Right common carotid artery plus branches (tissue), 1 donor: Measurements from ENCODE around the genes VAMP2 and CFAP52.

DNA sequence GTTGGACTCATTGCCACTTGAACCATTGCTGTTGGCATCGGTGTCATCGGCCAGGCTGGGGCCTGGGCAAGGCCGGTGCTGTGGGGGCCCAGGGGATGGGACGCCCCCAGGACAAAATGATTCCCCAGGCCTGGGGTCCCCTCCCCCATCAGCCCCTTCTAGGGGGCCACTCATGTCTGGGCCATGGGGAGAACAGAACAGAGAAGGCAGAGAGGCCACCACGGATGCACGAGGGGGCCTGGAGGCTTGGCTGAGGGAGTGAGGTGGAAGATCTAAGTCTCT, 1.7 kb downstream of the PER1 start:
- PRO-cap, result no peak

DNA sequence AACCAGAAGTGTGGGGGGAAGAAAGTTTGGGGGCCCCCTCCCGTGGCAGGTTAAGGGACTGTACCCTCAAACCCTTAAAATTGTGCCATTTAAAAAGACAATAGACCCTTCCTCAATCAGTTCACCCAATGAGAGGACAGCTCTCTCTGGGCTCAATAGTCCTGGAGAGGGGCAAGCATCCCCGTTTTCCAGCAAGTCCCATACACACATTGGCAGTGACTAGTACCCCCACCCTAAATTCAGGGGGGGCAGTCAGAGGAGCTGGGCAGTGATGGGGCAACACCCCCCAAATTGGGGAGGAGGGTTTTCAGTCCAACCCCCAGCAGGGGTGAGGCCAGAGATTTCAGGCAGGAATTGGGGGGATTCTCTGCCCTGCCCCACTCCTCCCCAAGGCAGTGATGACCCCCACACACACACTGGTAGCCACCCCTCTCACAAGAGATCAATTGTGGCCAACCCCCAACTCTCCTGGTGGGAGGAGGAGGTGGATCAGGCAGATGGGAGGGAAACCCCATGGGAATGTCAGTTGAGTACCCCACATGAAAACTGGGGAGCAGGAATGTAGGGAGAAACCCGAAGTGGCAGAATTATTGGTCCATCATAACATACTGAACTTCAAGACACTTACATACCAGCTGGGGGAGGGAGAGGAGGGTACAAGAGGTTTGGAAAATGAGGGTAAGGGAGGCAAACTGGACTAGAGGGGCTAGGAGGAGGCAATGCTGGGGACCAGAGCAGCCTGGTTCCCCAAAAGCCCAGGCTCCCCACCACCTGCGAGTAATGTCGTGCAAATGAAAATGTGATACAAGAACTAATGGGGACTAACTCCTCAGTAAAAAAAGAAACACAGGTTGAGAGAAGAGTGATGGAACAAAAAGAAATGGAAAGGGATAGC, 3.2 kb downstream of the VAMP2 start:
- PRO-cap, result no peak

GRCh38 chr17:8161941-8162879, 538 bp downstream of the VAMP2 start:
- PRO-cap, result no peak

DNA sequence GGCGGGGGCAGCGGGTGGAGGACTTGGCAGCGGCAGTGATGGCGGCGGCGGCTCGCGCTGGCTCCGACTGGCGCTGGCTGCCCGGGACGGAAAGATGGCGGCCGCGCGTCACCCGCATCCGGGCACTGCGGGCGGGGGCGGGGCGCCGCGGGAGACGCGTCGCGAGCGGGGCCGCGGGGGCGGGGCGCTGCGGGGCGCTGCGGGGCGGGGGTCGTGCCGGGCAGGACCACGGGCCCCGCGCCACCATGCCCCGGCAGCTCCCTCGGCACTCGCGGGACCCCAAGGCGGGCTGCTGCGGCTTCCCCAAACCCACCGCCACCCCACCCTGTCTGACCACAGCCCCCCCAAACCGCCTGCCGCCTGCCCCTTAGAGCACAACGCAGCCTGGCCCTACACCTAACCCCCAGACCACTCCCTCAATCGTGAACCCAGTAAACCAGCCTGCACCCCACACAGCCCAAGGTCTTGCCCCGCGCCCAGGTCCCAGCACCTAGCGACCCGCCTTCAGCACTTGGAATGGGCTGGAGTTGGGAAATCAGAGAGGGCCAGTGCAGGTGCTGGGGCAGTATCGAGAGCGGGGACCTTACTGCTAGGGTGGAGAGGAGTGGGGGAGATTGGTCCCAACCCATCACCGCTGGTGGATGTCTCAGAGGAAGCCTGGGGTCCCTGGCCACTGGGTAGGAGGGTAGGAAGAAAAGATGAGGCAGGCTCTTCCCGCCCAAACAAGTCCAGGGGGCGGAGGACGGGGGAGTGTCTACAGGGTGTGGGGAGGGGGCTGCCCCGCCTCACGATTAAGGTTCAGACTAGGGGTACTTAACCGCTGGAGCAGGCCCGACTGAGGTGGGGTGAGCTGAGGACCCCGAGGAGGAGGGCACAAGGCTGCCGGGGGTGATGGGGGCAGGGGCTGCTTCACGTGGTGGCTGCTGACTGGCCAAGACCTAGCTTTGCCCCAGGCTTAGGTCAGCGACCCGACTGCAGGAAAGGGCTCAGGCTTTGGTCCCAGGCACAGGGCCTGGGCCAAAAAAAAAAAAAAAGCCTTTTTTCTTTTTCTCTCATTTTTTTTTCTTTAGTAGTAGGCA, at the start of gene VAMP2:
Gene VAMP2, minus strand, starts transcription at position 69 of the 1,079 bp plus-strand sequence.
- PRO-cap, result bidirectional peak, plus-strand start at position 125 of the sequence, minus-strand start at position 79 of the sequence; bidirectional peak, plus-strand start at position 532 of the sequence, minus-strand start at position 518 of the sequence; bidirectional peak, plus-strand start at position 725 of the sequence, minus-strand start at position 730 of the sequence

GRCh38 chr17:8173015-8173968, 2.9 kb downstream of the TMEM107 start:
- PRO-cap, result bidirectional peak, plus-strand start at chr17:8173902, minus-strand start at chr17:8173588

DNA sequence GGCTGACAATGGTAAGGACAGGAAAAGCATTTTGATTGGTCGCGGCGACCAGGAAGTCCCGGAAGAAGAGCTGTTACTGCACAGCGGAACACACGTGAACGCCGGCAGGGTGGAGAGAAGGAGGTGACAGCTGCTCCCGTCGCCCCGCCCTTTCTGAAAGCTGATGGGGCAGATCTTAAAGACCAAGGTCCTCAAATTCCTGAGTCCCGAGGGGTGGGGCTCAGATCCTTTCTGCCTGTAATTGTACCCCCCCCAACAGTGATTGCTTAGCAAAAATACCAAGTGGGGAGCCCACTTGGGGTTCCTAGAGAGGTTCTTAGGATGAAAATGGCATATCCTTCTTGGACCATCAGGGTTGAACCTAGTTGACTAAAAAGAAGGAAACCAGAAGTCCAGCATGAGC, 263 bp upstream of the BORCS6 start:
- PRO-cap, result bidirectional peak, plus-strand start at position 156 of the sequence, minus-strand start outside the sequence

GRCh38 chr17:8365428-8365694, 11.1 kb downstream of the KRBA2 start:
- PRO-cap, result no peak

GRCh38 chr17:8377242-8377976, 905 bp upstream of the KRBA2 start:
- PRO-cap, result no peak

DNA sequence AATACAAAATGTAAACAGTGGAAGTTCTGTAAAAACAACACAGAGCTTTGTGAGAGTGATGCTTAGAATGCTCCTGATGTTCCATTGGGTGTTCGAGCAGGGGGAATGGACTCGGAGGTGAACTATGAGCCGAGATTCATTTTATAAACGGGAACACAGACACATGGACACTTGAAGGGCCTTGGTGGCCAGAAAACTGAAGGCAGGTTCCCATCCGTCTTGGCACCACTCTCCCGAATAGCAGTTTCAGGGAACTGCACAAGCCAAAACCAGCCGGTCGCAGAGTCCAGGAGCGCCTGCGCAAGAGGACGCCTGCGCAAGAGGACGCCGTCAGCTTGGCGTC, 302 bp upstream of the NDEL1 start:
- PRO-cap, result bidirectional peak, plus-strand start outside the sequence, minus-strand start at position 239 of the sequence

DNA sequence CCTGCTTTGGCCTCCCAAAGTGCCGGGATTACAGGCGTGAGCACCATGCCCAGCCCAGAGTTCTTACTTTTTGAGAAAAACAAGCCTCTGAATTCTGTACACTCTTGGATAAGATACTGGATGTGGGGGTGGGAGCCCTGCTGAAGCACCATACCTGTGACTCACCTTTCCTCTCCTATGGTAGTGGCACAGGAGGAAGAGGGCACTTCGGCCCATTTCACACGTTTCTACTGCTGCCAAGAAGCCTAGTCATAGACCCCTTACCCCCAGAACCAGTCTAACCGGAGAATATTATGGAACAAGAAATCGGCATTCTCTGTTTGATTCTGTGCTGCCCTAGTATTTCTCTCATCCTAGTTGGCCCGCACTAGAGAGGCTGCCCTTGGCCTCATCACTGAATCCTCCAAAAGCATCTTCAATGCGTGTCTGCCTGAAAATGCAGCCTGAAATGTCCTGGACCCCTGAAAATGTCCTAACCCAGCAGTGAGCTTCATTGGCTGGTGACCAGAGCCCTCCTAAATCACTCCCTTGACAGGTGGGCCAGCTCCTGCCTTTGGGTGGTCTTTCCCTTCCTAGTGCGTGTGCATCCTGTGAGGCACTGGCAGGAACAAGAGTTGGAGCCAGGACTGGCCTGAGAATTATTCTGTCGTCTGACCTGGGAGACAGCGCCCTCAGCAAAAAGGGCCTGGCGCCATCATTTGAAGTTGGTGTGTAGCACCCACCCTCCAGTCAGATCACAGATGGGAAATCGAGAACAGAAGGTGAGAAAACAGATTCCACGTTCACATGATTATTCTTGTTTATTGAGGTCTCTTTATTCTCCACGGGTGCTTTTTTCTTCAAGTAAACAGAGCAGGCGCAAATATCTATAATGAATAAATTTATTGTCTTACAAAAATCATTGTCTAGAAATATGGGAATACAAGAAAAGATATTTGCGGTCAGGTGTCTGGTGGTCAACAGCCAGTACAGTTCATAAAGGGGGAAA, 38.0 kb downstream of the NDEL1 start:
- PRO-cap, result no peak

DNA sequence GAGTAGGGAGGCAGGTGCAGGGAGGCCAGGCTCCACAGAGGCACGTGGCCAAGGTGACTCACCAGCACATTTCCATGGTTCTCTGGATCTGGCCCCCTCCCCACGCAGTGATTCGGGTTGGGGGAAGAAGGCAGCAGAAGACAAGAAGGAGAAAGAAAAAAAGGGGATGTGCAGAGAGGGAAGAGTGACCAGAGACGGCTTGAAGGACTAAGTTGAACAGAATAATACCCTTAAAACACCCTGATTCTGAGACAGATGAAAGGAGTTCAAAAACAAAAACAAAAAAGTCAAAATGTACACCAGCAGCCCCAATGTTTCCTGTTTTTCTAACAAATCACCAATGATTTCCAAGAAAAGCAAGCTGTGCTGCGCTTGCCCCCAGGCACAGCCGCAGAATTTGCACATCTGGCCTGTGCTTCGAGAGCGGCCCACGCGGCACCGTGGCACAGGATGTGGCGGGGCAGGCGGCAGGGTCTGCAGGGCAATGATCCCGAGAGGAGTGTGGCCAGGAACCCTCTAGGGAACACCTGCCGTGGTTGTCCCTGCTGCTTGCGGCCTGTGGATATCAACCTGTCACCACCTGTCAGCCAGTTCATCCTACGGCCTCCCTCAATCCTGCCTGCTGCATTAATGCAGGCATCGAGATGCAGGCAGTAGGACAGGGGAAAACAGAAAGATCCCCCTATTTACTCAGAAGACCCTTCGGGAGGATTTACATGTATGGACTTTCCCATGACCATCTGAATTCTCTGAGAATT, 24.1 kb downstream of the PIK3R5 start:
- PRO-cap, result no peak

DNA sequence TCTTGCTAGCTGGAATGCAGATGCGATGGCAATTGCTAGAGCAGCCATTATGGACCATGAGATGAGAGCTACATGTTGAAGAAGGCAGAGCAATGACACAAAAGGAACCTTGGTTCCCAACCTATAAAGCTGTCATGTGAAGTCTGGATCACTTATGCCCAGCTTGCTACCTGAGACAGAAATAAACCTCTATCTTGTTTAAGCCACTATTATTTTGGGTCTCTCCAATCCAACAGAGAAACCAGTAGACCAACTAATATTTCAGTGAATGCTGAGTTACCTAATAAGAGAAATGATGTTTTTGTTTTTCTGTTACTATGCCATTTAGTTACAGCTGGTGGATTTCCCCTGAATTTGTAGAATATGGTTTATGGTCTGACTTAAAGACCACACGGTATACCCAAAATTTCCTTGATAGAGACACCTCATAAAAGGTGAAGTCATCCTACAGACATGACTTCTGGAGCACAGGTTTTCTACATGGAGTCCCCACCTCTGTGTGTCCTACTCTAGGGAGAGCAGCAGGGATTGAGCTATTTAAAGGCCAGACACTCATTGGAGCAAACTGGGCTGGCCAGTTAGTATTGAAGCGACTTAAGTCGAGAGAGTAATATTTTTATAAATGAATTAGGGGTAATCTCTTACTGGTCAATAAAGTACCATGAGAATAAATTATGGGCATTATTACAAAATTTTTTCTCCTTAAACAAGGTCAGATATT, 13.3 kb downstream of the PIK3R5 start:
- PRO-cap, result no peak

DNA sequence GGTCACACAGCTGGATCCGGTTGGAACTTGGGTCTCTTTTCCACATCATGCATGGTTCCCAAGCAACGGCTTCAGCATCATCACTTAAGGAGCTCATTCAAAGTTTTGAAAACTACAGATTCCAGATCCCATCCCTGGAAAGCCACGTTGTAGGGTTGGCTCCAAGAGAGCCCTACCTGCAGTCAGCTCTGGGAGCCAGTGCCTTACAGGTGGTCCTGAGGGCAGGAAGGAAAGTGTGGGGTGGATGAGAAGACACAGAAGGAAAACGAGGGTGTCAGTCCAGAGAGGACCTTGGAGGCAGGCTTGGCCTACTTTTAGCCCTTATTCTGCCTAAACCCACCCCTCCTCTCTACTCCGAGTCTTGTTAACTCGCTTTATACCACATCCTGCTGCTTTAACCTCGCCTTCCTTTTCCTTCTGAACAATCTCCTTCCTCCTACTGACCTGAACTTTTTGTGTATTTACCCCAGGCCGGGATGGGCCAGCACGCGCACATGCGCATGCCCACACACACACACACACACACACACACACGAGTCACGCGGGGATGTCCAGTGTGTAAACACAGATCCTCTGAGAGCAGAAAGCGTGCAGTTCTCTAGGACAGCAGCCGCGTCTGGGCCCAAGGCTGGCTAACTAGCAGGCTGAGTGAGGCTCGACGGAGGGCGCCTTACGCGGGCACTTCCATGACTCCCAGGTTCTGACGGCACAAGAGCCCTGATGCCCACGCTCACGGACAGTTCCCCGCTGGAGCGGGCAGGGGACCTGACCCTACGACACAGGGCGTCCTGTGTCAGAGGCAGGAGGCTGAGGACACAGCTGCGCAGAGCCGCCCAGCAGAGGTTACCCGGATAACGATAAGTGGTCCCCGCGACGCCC, 771 bp downstream of the PIK3R5 start:
- PRO-cap, result bidirectional peak, plus-strand start at position 582 of the sequence, minus-strand start at position 419 of the sequence

DNA sequence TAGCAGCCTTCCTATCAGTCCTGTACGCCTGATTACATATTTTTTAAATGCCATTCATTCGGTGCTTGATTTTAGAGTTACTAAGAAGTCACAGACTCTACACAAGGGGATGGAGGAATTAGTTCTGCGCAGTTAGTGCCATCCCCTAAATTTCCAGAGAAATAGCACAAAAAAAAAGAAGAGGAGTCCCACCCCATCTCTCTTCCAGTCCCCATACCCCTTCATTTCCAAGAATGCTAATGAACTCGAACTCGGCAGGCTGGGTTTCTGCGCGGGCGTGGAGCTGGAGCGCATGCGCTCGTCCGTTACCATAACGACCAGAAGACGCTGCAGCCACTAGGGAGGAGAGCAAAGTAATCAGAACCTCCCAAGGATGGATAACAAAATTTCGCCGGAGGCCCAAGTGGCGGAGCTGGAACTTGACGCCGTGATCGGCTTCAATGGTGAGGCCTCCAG, at the start of gene CFAP52:
Gene CFAP52, plus strand, starts transcription at position 320 of the 456 bp plus-strand sequence.
- PRO-cap, result no peak

GRCh38 chr17:9727898-9728690, 63.3 kb downstream of the DHRS7C start:
- PRO-cap, result no peak

GRCh38 chr17:9875371-9876027, 29.6 kb downstream of the RCVRN start:
- PRO-cap, result no peak

GRCh38 chr17:10022218-10022908, 117.3 kb upstream of the RCVRN start:
- PRO-cap, result no peak

- PRO-cap, result no peak
Observed at GRCh38 chr17:10052347-10052944, 146.0 kb downstream of the GAS7 start.

DNA sequence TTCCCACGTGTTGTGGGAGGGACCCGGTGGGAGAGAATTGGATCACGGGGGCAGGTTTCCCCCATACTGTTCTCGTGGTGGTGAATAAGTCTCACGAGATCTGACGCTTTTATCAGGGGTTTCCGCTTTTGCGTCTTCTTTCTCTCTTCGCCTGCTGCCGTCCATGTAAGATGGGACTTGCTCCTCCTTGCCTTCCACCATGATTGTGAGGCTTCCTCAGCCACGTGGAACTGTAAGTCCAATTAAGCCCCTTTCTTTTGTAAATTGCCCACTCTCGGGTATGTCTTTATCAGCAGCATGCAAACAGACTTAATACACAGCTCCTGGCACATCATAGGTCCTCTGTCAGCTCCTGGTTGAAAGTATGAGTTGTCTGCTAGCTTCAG, 81.1 kb downstream of the MYH13 start:
- PRO-cap, result no peak

DNA sequence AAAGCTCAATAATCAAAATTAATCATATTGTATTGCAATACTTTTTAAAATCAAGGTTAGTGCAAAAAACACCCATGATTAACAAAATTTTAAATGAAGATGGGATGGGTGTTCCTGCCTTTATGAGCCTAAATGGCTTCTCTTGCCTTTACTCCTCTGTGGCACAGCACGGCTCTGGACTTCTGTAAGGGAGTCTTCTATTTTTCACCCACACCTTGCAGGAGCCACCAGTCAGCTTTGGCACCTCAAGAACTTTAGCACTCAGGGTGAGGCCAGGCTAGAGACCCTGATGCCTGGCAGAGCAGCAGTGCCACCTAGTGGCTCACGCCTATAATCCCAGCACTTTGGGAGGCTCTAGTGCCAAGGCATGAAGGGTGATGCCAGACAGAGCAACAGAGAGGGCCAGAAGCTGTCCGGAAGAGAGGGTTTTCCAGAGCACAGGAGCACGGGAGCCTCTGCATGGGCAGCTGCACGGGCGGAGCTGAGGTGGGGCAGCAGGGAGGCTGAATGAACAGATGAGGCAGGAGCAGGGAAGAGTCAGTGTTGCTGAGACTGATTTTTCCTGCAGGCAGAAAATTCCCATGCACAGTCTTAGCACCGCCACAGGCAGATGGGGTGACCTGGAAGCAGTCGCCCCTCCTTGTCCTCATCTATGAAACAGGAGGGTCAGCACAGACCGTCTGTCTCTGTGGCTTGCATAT, 39.0 kb downstream of the MYH3 start:
- PRO-cap, result no peak